Thoracic aorta (tissue), 1 donor: ENCODE measurements around a stretch of chr4.

GRCh38 chr4:184099608-184100096 lies 118.0 kb downstream of the ENPP6 start:
- RAMPAGE, long total RNA = no peak

- RAMPAGE, long total RNA = no peak
Measured at GRCh38 chr4:184154067-184154667, 63.5 kb downstream of the ENPP6 start.

DNA sequence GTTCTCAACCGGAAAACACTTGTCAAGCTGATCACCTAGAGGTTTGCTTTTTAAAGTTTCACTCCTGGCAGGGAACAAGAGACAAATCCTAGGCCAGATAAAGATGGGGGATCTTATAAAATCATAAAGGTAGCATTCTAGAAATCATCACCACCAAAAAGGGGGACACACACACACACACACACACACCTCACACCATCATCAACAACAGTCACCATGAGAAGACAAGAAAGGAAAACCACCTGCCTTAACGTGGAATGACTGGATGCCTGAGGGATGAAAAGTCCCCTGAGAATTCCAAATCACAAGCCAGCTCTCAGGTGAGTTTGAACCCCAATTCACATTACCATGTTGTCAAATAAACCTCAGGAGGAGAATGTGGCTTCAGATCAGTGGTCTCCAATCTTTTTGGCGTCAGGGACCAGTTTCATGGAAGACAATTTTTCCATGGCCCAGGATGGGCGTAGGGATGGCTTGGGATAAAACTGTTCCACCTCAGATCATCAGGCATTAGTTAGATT lies 28.4 kb upstream of the ENPP6 start:
- RAMPAGE, long total RNA = no peak

DNA sequence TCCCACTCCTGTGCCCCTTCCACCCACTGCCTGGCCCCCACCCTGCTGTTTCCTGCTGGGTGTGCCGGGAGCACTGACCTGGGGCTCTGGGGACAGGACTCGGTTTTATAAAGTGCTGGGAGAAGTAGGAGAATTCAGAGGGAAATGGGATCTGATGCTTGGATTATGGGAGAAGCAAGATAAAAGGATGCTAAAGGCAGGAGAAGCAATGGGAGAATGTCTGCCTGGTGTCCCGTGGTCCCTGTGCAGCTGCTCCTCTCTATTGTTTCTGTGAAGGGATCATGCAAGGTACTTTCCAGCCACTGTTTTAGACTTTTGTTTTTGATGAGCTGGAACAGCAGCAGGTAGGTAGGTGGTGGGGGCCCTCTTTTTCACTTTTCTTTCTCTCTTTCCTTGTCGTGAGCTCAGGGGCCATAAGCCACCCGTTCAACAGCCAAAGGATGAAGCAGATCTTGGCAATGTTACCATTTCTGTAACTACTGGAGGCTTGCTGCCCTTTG lies 63.6 kb upstream of the ENPP6 start:
- RAMPAGE, long total RNA = no peak

DNA sequence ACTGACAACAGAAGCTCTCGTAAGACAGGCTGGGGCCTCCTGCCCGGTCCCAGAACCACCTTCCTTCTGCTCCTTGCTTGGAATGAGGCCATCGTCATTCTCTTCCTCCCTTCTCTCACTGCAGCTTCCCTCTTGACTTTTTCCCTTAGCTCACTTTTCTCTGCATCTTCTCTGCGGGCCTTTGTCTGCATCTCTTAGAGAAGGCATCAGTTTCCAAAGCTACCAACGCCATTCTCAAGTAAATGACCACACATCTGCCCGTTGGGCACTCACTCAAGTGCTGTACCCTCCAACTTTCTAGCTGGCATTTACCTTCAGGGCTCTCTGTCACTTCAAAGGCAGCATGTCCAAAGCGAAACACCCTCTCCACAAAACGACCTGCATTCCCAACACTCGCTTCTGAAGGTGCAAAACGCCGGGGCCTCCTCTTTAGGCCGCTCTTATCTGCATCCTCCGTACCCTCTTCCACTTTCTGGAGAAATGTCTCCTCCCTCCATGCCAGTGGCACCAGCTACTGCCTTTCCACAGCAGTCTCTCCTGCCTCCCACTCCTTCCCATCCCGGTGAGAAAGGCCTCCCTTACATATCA lies 61.6 kb downstream of the IRF2 start:
- RAMPAGE, long total RNA = no peak

- RAMPAGE, long total RNA = no peak
Measured at GRCh38 chr4:184475444-184475785, 1.1 kb upstream of the IRF2 start.

GRCh38 chr4:184616952-184617660 lies 32.1 kb downstream of the CASP3 start:
- RAMPAGE, long total RNA = no peak

DNA sequence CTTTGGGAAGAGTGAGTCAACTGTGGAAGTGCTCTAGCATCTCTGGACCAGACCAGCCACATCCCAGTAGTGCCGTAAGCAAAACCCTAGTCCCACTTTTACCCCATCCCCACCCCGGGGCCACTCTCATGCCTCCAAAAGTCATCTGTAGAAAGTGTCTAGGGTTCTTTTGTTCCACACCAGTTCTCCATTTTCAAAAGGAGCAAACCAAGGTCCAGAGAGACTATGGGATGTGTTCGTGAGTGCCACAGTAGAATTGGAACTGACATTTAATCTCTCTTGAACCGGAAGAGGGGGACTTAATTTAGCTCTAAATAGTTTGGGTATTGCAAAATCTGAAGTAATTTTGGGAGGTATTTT lies 27.1 kb upstream of the CENPU start:
- RAMPAGE, long total RNA = no peak

DNA sequence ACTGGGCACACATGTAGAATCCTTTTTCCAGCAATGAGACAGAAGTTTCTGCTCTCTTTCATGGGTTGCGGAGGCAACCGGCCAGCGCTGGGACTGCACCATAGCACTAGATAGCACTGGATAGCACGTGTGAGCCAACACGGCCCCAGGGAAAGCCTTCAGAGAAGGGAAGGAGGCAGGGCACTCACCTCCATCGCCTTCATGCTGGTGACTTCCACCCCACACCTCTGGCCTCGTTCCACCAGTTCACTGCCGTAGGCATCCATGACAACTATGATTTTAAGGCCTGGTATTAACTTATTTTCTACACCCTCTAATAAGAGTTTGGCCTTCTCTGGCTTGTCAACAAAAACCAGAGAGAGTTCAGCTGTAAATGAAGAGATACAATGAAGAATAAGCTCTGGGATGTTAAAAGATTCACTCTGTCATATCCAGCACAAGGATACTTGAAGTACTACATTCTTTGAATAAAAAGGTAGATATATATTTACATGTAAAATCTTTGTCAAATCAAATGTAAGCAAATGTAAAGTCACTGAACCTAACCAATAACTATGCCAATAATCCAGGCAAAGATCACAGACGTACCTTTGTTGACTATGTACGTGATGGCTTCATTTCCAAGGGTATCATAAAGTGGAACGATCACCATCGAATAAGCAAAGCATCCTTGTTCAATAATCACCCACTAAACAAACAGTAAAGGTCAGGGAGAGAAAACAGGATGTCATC lies 42.6 kb upstream of the CENPU start:
- RAMPAGE, long total RNA = no peak

DNA sequence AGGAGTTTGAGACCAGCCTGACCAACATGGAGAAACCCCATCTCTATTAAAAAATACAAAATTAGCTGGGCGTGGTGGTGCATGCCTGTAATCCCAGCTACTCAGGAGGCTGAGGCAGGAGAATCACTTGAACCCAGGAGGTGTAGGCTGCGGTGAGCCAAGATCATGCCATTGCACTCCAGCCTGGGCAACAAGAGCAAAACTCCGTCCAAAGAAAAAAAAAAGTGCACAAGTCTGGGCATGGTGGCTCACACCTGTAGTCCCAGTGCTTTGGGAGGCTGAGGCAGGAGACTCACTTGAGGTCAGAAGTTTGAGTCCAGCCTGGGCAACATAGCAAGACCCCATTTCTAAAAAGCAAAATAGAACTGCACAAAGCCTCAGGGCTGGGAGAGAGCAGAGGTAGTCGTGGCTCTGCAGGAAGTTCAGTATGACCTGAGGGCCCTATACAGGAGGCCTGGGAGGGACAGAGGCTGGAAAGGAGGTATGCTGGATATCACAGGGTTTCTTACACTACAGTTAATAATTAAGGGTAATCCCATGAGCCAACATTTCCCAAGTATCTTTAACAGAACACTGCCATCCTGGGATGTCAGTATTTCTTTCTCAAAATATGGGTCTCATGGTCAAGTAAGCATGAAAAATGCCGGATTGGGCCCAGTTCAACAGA lies 38.0 kb downstream of the ACSL1 start:
- RAMPAGE, long total RNA = no peak

GRCh38 chr4:184817350-184818246 lies 8.2 kb downstream of the ACSL1 start:
- RAMPAGE, long total RNA = no peak

DNA sequence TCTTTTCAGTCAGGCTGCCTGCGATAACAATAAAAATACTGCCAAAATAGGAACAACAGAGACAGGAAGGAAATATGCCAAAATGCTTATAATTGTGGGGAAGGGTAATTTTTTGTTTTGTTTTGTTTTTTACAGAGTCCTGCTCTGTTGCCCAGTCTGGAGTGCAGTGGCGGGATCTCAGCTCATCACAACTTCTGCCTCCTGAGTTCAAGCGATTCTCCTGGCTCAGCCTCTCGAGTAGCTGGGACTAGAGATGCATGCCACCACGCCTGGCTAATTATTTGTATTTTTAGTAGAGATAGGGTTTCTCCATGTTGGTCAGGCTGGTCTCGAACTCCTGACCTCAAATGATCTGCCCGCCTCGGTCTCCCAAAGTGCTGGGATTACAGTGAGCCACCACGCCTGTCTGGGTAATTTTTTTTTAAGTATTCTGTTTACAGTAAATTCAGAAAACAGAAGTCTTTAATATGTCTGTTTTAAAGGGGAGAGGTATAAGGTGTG lies 1.7 kb downstream of the ACSL1 start:
- RAMPAGE, long total RNA = no peak

DNA sequence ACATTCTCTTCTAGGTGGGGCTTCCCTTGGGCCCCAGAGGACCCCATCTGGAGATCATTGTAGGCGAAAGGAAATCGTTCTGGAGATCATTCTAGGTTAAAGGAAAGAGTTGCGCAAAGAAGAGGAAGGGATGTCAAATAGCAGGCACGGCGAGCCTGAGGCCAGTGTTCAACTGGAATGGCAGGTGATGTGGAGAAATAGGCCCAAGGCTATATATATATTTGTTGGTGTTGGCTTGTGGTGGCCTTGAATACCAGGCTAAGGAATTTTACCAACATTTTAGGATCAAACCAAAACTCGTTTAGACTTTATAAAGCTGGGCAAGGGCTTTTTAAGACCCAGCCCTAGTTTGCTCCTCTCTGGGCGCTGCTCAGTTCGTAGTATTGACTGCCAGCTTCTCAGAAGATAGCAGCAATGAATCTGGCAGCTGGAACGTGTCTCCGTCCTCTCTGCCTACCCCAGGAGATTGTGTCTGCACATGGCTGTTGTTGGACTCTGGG lies 68.5 kb upstream of the ACSL1 start:
- RAMPAGE, long total RNA = no peak

- RAMPAGE, long total RNA = no peak
Measured at GRCh38 chr4:185108613-185109084, 34.4 kb upstream of the SLC25A4 start.

- RAMPAGE, long total RNA = no peak
Measured at GRCh38 chr4:185332204-185333229, 63.2 kb downstream of the LRP2BP start.

- RAMPAGE, long total RNA = no peak
Measured at GRCh38 chr4:185532230-185533423, 2.7 kb downstream of the PDLIM3 start.

- RAMPAGE, long total RNA = start-site peak on the minus strand at chr4:185656683-185656950, 2,079 reads
Measured at GRCh38 chr4:185656312-185657209, 121.3 kb upstream of the PDLIM3 start.

DNA sequence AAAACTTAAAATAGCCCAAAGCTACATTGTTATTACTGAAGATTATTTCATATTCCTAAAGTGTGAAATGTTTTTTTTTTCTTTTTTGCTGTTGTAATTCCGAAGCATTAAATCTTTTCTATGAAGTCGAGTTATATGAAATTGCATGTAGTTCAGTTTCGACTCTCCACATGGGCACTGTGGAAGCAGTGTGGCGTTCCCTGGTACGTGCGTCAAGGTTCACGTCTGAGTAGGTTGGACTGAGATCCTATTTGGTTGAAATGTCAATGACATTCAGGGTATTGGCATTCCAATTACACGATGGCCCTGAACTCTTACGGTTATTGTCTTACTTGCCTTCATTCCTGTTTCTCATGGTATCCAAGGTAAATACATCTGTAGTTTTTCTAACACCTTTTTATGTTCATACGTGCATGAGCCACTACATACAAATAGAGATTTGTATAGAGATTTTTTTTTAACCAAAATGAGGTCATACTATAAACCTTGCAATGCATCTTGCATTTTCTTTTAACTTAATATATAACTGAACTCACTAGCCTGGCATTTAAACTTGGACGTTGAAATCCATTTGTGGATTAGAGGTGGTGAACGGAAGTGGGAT lies 128.7 kb downstream of the SORBS2 start:
- RAMPAGE, long total RNA = no peak

DNA sequence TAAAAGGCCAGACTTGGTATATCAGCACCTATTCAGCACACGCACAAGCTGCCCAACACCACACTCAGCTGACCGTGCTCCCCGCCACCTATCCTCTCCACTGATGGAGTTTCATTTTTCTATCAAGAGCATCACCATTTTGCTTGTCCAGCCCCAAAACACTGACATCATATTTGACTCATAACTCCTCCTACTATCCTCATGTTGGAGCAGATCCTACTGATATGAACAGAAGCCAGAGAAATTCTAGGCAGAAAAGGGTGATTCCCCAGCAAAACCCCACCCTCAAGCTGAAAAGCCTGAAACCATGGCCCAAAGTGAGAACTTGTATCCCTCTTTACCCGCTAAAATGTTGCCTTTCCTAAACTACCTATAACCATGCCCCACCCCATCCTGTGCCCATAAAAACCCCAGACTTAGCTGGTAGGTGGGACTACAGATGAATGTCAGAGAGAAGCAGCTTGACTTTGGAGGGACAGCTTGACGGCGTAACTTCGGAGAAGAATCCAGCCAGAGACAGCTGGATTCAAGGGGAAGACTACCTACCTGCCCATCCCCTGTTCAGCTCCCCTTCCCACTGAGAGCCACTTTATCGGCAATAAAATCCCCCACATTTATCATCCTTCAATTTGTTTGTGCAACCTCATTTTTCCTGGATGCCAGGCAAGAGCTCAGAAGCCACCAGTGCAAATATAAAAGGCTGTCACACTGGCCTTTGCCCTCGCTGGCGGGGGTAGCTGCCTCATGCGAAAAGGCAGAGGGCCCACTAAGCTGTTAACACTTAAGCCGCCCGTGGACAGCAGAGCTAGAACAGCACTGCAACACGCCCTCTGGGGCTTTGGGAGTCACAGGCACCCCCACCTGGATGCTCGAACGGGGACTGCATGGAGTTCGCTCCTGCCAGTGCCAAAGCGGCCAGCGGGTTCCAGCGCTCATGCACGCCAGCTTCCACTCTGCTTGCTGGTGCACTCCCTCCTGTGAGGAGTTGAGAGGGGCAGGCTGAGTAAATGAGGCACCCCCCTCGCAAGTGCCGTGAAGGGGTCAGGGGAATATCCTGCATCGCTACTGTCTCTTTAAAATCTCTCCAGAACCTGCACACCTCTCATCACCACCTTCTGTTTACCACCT lies 99.8 kb downstream of the SORBS2 start:
- RAMPAGE, long total RNA = no peak

GRCh38 chr4:185726934-185727490 lies 85.0 kb downstream of the SORBS2 start:
- RAMPAGE, long total RNA = no peak